Anterior vena cava (tissue), 1 donor: Measurements from ENCODE around the gene MGMT.

- PRO-cap: no peak
Observed at GRCh38 chr10:128107213-128108185, 18.7 kb downstream of the MKI67 start.

DNA sequence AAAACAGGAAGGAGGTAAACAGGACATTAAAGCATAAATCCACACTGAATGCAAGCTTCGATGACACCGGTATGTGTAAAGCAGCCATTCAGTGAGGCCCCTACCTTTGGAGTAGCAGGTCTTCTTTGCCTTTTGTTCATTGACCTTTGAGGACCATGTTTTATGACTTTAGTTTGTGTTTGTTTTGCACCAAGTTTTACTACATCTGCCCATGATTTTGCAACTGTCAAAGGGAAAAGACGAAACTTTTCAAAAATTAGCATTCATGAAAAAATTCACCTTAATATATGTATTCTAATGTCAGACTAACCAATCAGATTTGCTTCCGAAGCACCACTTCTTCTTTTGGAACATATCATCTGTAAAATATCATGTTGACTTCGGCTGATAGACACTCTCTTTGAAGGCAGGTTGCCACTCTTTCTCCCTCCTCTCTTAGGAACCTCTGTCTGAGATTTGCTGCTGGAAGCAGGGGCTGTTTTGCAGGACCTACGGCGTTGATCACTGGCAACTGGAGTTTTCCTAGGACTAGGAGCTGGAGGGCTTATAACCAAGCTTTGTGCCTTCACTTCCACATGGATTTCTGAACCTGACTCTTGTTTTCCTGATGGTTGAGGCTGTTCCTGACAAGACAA, 14.3 kb downstream of the MKI67 start:
- PRO-cap: no peak

- PRO-cap: no peak
Observed at GRCh38 chr10:128156913-128157506, 30.8 kb upstream of the MKI67 start.

- PRO-cap: no peak
Observed at GRCh38 chr10:128212008-128212663, 85.9 kb upstream of the MKI67 start.

DNA sequence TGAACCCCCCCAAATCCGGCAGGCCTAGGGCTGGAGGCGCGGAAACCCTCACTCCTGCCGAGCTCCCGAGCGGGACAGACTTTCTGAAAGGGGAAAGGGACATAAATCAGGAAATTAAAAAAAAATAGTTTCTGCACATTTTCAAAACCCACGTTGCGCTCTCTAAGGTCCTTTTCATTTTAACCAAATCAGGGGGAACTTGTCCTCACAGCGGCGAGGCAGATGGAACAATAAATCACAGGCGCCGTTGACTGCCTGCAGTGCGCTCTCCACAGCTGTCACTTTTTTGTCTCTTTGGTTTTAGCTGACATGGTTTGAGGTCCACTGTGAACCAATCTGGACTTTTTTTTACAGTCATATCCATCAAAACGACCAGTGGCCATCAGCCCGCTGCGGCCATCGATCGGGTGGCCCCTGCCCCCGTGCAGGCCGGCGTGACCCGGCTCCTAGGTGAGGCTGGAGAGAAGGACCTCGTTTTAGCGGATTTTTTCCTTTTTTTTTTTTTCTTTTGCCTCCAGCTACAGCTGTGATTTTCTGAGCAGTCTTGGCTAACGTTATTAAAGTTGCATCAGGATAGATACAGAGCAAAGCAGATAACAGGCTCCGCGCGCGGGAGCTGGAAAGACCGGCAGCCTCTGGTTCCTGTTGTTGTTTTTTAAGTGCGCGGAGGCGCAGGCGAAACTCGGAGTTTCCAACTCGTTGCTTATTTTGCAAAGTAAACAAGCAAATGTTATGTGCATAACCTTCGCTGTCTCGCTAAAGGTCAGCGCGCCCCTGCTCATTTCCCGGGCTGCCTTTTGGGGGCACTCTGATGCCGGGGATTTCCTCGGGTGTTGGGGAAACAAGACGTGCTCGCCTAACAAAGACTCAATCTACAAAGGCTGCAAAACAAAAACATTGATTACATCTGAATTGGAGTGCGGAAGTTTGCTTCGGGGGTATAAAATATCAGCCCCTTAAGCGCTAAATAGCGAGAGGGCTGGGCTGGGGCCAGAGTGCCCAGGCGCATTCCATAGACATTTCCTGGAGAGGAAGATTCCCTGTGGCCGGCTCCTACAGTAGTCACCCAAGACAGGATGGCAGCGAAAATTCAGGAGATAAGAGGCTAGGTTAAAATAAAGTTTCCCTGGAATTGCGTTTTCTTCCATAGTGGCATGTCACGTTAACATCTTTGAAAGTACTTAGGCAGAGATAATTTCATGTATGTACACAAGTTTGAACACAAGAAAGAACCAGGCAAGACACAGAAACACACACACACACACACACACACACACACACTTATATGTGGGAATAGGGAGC, 414.9 kb upstream of the MKI67 start:
- PRO-cap: no peak

- PRO-cap: no peak
Observed at GRCh38 chr10:128695300-128695800, 569.1 kb upstream of the MKI67 start.

DNA sequence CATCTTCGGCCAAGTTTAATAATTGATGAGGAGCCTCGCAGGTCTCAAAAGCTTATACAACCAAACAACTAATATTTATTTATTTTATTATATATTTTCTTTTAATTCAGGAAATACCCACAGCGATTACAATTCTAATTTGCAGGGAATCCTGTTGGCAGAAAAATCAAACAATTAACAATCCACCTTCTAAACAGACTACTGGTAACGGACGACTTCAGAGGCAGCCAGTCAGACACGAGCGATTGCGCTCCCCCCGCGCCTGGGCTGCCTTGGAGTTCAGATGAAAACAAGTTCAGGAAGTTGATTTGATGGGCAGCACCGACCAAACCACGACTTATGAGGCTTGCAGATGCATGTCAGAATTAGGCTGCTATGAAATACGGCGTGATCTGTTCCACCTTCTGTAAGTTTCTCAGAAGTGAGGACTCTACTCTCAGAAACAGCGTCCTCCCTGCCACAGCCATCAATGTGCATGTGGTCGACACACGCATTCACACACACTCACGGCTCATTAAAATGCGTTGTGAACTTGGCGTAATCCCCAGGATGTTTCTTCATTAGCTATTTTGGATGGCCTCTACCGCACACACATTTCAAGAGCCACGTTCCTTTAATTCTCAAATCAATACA, 431.7 kb upstream of the MGMT start:
- PRO-cap: no peak

GRCh38 chr10:129464163-129464744, 2.8 kb upstream of the MGMT start:
- PRO-cap: no peak

DNA sequence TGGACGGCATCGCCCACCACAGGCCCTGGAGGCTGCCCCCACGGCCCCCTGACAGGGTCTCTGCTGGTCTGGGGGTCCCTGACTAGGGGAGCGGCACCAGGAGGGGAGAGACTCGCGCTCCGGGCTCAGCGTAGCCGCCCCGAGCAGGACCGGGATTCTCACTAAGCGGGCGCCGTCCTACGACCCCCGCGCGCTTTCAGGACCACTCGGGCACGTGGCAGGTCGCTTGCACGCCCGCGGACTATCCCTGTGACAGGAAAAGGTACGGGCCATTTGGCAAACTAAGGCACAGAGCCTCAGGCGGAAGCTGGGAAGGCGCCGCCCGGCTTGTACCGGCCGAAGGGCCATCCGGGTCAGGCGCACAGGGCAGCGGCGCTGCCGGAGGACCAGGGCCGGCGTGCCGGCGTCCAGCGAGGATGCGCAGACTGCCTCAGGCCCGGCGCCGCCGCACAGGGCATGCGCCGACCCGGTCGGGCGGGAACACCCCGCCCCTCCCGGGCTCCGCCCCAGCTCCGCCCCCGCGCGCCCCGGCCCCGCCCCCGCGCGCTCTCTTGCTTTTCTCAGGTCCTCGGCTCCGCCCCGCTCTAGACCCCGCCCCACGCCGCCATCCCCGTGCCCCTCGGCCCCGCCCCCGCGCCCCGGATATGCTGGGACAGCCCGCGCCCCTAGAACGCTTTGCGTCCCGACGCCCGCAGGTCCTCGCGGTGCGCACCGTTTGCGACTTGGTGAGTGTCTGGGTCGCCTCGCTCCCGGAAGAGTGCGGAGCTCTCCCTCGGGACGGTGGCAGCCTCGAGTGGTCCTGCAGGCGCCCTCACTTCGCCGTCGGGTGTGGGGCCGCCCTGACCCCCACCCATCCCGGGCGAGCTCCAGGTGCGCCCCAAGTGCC, at the start of gene MGMT:
Gene MGMT (plus strand): TSS at position 670 of the 886 bp plus-strand sequence.
- PRO-cap: bidirectional peak, plus-strand start at position 670 of the sequence, minus-strand start at position 451 of the sequence

DNA sequence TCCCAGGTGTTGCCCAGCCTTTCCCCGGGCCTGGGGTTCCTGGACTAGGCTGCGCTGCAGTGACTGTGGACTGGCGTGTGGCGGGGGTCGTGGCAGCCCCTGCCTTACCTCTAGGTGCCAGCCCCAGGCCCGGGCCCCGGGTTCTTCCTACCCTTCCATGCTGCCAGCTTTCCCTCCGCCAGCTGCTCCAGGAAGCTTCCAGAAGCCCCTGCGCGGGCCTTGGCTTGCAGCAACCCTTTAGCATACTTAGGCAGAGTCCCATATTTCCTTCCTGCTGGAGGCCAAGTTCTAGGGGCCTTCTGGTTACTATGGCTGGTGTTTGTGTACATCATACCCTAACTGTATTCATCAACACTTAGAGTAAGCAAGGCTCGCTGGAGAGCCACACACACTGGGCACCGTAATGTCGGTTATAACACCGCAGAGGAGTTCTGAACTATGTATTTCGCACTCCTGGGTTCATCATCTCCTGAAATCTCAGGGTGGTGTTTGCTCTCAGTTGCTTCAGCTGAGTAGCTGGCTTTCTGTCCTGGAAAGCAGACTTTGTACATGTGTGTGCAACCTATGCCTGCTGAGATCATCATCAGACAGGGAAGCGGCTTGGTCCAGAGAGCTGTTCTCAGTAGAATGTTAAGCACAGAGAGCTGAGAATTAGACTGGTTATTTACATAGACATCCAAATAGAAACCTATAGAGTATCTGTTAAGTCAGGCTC, 574 bp downstream of the MGMT start:
- PRO-cap: no peak

DNA sequence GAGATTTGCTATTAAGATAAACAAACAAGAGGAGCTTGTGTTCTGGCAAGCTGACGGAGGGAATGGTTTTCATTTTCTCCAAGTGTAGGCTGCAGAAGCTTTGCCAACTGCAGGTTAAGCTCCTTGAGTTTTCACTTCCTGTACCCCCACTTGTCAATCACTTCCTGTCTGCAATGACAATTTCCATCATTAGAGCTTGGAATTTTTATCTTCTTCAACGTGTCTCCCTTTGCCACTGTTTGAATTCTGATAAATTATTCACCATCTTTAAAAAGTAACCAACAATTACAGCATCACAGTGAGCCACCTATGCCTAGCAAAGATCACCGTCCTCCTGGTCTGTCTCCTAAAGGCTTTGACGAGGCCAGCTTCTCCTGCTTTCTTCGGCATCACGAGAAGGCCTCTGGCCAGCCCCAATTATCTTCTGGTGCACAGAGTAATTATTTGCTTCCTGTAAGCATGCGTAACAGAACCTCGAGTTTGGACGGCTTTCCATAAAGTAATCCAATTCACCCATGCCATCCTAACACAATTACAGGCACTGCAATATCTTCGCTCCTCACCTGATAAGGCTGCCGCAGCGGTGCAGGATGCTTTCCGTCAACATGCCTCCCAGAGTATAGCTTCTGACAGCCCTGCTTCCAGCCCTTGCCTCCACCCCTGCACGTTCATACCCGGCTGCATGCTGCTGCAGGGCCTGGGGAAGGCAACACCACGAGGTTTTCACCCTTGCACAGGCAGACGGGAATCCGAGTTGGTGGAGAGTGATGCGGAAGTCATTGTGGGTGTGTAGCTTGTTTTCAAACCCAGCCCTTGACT, 13.1 kb downstream of the EBF3 start:
- PRO-cap: no peak

DNA sequence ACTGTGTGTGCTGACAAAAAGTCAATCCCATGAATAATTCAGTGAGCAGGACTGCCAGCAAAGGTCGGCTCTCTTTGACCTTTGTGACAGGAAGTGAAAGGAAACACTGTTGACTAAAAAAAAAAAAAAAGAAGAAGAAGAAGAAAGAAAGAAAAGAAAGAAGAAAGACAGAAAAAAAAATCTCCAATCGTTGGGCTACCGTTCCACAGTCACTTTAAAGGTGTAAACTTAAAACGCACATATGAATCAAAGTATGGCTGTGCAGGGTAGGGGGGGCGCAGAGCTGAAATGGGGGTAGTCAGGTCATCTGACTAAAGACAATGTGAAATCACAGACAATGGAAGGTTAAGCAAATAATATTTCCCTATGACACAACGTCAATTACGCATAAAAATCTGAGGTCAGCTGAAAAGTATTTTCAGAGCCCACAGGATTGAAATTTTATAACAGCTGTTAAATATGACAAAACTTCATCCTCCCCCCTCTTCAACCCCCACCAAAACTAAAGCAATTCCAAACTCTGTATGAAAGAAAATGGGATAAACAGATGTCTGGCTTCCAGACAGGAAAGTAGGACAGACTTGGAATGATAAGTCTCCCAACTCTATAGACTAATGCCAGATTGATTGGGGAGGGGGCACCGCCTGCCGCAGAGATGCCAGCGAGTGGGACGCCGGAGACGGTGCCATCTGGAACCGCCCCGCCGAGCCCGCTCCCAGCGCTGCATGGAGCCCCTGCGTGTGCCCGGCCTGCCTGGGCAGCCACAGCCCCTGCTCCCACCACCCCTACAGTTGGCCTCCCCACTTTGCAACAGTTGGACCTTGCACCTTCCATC, 10.9 kb downstream of the EBF3 start:
- PRO-cap: unidirectional peak, plus-strand start at position 620 of the sequence

DNA sequence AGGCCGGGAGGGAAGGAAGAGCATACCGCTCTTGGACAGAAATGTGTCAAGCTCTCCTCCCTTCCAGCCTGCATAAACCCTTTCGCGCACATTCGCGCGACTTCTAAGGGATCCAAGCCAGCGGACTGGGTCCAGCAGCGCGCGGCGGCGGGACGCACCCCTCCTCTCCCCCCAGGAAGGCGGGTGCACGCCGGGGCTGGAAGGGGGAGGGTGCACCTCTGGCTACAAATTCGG, 6.6 kb upstream of the EBF3 start:
- PRO-cap: bidirectional peak, plus-strand start at position 174 of the sequence, minus-strand start at position 74 of the sequence

- PRO-cap: no peak
Observed at GRCh38 chr10:130108819-130109410, 1.7 kb downstream of the C10orf143 start.

DNA sequence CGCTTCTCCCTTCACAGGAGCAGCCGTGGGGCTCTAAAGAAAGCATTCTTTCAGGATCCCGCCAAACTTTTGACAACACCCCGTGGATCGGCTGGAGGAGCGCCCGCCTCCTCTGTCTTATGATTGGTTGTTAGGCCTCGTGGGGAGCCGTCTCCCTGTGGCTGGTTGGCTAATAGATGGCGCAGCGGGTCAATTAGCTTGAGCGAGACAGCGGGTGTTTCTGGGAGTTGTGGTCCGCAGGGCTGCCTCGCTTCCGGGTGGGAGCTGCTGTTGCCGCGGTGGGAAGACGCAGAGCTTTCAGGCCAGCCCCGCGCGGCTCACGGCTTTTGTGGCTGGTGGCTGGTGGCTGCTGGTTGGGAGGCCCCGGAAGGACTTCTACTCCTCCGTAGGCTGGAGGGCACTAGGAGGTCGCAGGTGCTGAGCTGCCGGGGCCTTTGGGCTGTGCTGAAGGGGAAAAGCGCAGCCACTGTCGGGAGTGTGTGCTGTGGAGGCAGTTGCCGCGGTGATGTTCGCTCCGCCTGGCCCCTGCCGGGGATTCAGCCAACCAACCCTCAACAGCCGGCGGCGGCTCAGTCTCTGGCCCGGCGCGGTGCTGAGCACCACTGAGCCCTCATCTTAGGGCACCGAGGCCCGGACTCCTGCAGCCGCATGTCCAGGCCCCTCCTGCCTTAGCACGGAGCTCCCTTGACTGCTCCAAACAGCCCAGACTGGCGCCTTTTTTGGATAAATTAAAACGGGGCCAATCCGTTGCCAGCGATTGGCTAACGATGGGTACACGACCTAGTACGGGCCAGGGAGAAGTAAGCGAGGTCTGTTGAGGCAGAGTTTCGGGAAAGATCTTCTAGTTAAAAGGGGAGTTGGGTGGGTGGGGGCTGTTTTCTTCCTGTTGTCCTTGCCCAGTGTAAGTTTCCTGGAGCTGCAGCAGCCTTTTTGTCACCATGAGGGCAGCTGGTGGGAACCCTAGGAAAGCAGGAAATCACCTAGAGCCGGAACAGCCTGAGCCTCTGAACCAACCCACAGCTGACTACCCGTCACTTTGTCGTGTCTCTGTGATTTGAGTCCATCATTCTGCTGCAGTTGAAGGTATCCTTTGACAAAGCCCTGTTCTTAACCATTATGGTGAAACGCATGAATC, 771 bp upstream of the C10orf143 start:
- PRO-cap: unidirectional peak, plus-strand start at position 260 of the sequence

DNA sequence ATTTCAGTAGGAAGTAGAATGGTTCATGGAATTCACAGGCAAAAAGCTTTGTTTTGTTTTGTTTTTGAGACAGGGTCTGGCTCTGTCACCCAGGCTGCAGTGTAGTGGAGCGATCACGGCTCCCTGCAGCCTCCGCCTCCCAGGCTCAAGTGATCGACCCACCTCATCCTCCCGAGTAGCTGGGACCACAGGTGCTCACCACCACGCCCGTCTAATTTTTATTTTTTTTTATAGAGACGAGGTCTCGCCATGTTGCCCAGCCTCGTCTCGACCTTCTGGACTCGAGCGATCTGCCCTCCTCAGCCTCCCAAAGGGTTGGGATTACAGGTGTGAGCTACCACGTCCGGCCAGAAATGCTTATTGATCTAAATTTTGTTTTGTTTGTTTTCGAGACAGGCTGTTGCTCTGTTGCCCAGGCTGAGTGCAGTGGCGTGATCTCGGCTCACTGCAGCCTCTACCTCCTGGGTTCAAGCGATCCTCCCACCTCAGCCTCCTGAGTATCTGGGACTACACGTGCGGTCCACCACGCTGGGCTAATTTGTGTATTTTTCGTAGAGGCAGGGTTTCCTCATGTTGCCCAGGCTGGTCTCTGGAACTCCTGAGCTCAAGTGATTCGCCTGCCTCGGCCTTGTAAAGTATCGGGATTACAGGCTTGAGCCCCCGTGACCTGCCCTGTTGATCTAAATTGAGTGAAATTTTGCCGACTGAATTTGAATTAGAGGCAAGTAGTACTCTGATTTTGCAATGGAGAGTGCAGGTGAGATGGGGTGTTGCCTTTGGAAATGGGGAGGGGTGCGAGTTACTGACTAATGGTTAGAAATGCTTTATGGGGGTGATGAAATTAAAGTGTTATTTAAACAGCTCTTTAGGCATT, 1.7 kb downstream of the GLRX3 start:
- PRO-cap: no peak

GRCh38 chr10:130300934-130302115, 165.1 kb downstream of the GLRX3 start:
- PRO-cap: no peak

GRCh38 chr10:131139707-131139906, 171.9 kb downstream of the TCERG1L start:
- PRO-cap: no peak

DNA sequence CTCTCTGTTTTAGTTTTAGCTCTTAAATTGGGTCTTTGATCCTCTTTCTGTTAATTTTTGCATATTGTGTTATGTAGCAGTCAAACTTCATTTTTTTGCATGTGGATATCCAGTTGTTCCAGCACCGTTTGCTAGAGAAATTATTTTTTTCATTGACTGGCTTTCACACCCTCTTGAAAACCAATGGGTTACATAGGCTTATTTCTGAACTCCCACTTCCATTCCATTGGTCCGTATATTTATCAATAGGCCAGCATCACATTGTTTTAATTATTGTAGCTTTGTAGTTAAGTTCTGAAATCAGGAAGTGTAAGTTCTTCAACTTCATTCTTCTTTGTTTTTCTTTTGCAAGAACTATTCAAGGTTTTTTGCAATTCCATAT, 274.2 kb upstream of the PPP2R2D start:
- PRO-cap: no peak

DNA sequence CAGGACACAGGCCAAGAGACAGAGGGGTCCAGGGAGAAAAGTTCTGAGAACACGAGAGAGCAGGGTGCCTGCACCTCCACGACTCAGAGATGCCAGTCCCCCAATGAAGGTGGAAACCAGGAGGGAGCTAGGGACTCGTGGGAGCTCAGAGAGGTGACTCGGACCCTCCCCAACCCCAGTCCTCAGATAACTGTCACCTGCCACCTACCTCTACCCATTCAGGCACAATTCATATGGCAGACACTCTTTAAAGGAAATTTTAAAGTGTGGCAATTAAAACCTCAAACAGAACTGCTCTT, 166.7 kb upstream of the PPP2R2D start:
- PRO-cap: no peak